ENCODE data around the gene GRB14.

DNA sequence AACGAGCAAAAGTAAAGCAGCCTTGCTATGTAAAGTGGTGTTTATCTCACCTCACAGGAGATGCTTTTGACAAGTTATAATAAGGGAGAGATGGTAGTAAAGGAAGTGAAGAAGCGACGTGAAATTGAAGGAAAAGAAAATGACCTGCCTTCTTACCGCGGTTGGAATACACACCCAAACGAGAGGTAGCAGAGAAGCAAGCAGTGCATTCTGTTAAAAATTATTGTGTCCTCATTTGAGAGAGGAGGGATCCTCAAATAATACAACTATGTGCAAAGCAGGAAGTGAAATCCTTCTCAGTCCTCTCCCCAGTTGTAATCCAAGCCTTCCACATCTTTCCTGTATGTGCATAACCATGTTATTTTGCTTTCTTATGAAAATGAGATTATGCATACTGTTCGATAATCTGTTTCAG lies 1.0 kb downstream of the TANK start:
- PRO-cap, result no peak

- PRO-cap, result no peak
Observed at GRCh38 chr2:161184203-161185498, 24.4 kb downstream of the TANK start.

GRCh38 chr2:162344489-162344914 lies 570 bp downstream of the GCA start:
- PRO-cap, result no peak

DNA sequence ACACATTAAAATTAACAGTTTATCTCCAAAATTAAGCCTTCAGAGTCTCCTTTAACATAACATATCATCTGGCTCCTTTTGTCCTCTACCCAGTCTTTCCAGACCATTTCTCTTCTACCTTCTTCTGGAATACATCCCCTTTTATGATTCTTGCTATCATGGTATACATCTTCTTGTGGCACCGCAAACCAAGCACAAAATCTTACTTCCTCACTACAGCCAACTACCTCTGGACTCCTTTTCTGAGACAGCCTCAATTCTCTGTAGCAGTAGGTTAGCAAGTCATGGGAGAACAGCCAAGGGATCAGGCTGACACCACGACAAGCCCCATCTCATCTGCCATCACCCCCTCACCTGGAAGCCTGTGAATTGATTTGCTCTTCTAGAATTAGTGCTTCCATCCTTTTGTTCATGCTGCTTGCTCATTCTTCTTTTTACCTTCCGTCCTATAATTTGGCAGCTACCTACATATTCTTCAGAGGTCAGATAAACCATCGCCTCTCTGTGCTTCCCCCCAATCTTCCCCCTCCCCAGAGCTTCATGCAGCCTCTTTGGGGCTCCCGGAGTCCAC lies 55.5 kb downstream of the FIGN start:
- PRO-cap, result no peak

- PRO-cap, result no peak
Observed at GRCh38 chr2:163702251-163702898, 33.4 kb downstream of the FIGN start.

- PRO-cap, result no peak
Observed at GRCh38 chr2:163732515-163733128, 3.2 kb downstream of the FIGN start.

GRCh38 chr2:164009838-164010605 lies 274.2 kb upstream of the FIGN start:
- PRO-cap, result no peak

- PRO-cap, result bidirectional peak, plus-strand start at chr2:164621702, minus-strand start at chr2:164621480
Observed at GRCh38 chr2:164621350-164622223, at the start of gene GRB14. GRB14 (minus strand) TSS chr2:164621482.

DNA sequence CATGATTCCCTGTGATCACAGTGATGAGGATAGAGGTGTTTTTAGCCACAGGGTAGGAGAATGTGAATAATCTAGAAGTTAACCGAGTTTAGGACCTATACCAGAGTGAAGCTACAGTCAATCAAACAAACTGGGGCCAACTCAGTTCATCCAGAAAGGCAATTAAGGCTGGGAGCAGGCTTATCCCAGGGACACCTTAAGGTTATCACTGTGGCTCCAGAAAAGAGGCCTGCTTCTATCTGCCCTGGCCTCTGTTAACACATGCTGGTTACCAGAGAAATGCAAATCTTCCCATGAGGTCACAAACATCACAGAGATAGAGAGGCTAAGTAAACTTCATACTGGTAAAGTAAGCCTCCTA lies 93.2 kb upstream of the GRB14 start:
- PRO-cap, result no peak

DNA sequence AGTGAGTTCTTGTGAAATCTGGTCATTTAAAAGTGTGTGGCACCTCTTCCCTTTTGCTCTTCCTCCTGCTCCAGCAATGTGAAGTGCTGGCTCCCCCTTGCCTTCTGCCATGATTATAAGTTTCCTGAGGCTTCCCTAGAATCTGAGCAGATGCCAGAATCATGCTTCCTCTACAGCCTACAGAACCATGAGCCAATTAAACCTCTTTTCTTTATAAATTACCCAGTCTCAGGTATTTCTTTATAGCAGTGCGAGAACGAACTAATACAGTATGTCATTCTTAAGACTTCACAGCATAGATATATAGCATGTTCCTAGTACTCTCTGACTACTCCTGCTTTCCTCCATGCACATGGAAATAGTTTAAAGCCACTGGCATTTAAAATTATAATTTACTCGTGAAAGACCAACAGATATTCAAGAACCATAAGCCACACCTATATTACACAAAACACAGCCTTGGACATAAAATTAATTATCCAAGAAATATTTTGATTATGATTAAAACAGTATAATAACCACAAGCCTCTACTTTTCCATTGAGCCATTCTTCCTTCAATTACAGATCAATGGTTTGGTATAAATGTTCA lies 75.1 kb downstream of the COBLL1 start:
- PRO-cap, result no peak

DNA sequence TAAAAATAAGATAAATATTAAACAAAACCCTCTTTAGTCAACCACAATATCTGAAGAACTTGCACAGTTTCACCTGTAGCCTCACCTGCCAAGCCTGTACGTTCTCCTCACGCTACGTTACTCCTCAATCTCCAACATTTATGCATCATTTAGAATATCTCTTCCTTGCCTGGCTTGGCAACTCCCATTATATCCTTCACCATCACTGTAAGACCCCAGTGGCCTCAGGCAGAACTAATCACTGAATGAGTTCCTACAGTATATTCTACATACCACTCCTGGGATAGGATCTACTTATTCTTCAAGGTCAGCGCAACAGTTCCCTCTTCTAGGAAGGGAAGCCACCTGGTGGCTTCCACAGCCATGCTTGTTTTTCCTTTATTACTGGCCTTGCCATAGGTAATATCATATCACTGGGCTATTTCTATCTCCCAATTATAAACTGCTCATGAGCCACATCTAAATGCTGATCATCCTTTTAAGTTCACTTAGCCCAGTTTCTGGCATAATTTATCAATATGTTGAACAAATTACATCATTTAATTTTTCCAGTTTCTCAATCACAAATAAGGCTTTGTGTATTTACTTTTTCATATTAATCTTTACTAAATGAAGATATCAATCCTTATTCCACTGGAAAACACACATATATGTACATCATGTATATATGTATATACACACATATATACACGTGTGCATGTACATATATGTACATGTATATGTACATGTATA lies 24.0 kb downstream of the COBLL1 start:
- PRO-cap, result no peak

DNA sequence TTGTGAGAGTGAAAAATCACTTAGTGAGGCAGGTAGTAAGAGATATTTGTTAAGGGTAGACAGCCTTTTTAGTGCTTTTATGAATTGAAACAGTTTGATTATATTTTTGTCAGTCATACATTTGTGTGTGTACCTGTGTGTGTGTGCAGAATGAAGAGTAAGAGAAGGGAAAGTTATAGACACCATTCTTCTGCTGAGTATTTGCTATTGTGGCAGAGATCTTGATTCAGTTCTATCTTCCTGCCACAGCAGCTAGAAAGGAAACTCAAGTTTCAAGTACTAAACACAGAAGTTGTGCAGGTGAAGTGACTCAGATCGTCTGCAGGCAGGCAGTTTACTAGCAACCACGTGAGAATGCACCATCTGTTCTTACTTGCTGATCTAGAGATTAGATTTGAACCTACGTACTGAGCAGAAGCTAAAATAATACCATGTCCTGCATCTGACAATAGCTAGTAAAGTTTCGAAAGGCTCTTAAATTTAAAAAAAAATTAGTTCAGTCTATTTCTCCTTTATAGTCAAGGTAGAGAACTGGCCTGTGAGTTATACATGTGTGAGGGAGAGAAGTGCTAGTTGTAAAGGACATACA lies 45.3 kb downstream of the SLC38A11 start:
- PRO-cap, result no peak

GRCh38 chr2:164920346-164920863 lies 34.9 kb downstream of the SLC38A11 start:
- PRO-cap, result no peak

DNA sequence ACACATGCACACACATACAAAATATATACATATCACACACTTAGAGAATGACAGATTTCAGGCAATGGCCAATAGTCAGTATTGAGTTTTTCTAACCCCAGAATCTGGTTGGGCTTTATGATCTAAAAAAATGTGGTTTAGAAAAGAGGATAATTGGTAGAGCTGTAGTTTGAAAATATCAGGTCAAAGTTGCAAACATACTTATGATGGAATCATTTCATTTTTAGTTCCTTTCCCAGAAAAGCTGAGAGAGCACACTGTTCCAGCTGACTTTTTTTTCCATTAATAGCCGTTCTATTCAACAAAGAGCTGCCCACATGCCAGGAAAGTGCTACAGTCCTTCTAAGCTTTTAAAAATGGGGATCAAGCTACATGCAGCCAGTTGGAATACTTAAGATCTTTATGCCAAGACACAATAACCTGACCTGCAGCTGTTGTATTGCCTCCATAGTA lies 111.6 kb downstream of the GALNT3 start:
- PRO-cap, result no peak

GRCh38 chr2:165770146-165770649 lies 23.8 kb downstream of the GALNT3 start:
- PRO-cap, result no peak

GRCh38 chr2:165794467-165795017 lies 495 bp upstream of the GALNT3 start:
- PRO-cap, result bidirectional peak, plus-strand start at chr2:165794917, minus-strand start at chr2:165794691

DNA sequence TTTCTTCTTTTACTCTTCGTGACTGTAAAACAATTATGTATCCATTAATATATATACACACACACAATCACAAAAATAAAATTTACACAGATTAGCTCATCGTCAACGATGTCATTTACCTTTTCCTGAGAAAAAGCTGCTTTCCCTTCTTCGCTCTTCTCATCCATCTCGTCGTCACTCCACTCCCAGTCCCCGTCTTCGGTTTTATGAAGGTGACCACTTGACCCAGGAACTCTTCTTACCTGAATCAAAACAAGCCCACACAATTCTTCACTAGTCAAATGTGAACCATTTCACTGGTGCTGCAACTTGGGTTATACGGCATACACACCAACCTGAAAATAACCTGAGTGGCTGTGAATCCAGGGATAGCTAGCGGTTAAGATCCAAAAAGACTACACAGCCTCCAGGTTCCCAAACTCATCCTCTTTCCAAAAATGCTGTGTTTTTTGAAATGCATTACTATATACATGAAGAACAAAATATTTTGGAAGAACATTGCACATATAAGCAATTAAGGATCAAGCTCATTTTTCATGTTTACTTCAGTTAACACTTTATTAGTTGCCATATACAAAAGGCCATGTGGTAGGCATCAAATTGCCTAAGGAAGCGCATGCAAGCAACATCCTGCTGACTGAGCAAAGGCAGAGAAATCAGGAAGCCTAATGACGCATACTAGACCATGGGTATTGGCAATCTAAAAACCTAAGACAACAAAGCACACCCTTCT lies 172.2 kb downstream of the STK39 start:
- PRO-cap, result no peak

- PRO-cap, result no peak
Observed at GRCh38 chr2:168093630-168094129, 153.7 kb downstream of the STK39 start.

GRCh38 chr2:168189928-168190220 lies 57.5 kb downstream of the STK39 start:
- PRO-cap, result no peak

DNA sequence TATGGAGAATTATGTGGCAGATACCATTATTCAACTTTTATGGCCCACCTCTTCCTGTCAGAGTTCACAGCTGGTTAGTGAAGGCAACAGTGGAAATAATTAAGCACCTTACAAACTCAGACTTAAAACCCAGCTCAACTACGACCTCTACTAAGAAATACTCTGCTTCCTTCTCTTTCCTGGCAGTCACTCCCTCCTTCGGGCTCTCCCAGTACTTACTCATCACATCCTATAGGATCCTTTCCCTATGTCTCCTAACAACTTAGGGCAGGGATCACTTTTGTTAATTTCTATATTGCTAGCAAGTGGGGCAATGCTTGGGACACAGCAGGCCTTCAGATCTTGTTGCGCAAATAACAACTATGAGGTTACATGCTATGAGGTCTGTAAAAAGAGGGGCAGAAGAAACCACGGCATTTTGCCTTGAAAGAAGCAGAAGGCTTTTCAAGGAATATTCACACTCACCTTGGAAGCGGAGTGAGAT lies 2.3 kb downstream of the STK39 start:
- PRO-cap, result no peak